ENCODE results near the genes PRRG2, IRF3 and FUZ.

- RRBS: no CpG with 5 or more reads among the region's 24 CpGs
Observed at GRCh38 chr19:49497834-49498794, 1.9 kb downstream of the RPS11 start.

DNA sequence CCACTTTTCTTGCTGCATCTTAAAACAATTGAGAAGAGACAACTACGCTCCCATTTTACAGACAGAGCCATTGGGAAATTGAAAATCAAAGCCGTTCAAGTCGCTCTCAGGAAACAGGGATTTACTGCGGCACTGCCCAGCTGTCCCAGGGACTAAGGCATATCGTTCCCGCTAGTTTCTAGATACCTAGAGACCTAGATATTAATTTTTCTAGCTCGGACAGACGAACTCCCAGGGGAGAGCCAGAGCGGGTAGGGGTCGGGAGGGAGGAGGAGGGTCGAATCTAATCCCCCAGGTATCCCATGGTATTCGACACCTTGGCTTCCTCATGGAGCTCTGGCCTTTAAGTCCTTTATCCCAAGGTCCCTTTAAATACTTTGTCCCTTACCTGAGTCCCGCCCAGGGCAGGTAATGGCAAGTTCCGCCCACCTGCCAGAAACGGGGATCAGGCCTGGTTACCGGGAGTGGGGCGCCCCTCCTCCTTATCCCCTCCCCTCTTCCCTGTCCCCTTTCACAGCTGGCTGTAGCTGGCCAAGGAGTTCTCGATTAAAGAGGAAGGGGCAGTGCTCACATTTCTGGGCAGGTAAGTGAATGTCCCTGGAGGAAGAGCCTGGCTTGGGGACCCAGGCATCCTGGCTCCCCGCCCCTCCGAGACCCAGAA is at the start of gene PRRG2:
Gene PRRG2, plus strand, starts transcription at position 418 of the 661 bp plus-strand sequence.
- RRBS: no CpG with 5 or more reads among the region's 20 CpGs

DNA sequence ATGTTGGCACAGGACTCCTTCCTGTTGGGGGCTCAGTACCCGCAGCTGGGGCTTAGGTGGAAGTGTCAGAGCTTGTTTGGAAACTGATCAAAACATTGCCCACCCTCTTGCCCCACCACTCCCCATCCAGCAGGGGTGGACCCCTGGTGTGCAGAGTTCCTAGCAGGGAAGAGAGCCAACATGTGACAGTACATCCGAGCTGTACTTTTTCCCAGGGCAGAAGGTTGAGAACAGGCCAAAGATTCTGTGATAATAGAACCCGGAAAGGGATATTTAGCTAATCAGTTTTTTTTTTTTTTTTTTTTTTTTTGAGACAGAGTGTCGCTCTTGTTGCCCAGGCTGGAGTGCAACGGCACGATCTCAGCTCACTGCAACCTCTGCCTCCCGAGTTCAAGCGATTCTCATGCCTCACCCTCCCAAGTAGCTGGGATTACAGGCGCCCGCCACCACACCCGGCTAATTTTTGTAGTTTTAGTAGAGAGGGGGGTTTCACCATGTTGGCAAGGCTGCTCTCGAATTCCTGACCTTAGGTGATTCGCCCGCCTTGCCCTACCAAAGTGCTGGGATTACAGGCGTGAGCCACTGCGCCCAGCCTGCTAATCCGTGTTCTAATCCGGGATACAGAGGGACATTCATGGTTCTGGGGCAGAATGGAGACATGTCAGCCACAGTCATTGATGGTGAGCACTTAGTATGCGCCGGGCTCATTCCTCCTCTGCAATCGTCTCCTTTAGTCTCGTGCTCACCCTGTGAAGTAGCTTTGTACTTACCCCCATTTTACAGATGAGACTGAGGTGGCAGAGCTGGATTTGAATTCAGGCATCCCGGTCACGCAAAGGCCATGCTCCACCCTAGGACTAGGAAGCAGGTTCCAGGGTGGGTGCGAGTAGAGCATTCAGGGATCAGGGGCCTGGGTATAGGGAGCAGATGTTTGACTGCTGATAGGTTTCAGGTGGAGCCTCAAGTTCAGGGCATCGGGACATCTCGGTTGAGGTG is 8.4 kb downstream of the RRAS start:
- RRBS: 94% methylated on average over 3 of the region's 27 CpGs

GRCh38 chr19:49646095-49646841 is 4.3 kb downstream of the SCAF1 start:
- RRBS: no CpG with 5 or more reads among the region's 25 CpGs

DNA sequence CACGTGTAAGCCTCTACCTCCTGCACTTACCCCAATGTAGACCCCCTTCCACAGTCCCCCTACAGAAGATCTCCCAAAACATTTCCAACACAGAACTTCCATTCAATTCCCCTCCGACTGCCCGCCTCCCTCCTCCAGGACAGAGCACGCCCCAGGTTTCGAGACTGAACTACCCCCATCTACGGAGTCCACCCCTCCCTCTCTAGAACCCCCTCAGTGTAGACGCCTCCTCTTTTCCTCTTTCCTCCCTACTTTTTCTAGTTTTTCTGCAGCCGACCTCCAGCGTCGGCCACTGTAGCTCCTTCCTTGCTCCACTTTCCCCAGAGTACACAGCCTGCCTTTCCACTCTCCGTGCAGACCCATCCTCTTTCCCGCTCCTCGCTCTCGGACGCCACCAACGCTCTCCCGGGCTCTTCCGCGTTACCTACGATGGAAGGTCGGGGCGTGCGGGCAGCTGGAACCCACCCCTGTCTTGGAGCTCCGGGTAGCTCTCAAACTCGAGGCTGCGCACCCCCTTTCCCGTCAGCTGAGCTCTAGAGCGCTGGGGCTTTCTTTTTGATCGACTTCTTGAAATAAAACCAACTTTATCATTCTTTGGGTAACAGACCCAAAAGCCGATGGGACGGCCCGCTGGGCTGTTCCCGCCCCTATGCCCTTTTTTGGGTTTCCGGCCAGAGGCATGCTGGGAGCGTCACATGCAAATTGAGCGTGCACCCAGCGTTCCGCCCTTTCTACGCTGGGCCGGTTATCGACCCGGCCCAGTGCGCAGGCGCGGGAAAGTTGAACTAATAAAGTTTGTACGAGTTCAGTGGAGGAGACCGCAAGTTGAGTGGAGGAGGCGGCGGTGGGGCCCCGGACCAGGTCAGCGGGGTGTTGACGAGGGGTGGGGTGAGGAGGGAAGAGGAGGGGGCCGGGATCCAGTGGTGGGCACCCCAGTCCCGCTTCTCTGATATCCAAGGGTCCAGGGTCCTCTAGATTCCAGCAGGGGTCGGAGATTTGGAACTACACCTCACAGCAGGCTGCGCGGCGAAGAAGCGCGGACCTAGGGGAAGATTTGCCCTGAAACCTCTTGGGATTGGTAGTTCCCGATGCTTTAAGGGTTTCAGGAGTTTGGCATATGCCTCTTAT is at the start of gene IRF3:
Gene IRF3, minus strand, starts transcription at position 651 of the 1,128 bp plus-strand sequence.
- RRBS: 2% methylated on average over 23 of the region's 61 CpGs

DNA sequence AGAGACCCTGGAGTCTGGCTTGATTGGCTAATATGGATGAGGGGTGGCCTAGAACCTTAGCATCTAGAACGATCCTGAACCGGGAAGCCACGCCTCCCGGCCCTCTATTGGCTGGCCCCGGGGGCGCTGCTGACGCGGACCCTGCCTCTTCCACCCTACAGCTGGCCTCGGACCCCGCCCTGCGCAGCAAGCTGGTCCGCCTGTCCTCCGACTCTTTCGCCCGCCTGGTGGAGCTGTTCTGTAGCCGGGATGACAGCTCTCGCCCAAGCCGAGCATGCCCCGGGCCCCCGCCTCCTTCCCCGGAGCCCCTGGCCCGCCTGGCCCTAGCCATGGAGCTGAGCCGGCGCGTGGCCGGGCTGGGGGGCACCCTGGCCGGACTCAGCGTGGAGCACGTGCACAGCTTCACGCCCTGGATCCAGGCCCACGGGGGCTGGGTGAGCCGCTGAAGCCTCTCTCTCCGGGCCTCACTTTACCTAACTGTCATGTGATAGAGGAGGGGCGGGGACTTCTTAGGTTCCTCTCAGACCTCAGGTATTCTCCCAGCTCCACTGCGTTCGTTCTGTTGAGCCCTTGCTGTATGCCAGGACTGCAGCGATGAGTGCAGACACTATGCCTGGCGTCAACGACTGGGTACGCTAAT is 4.4 kb downstream of the BCL2L12 start:
- RRBS: 92% methylated on average over 8 of the region's 40 CpGs

DNA sequence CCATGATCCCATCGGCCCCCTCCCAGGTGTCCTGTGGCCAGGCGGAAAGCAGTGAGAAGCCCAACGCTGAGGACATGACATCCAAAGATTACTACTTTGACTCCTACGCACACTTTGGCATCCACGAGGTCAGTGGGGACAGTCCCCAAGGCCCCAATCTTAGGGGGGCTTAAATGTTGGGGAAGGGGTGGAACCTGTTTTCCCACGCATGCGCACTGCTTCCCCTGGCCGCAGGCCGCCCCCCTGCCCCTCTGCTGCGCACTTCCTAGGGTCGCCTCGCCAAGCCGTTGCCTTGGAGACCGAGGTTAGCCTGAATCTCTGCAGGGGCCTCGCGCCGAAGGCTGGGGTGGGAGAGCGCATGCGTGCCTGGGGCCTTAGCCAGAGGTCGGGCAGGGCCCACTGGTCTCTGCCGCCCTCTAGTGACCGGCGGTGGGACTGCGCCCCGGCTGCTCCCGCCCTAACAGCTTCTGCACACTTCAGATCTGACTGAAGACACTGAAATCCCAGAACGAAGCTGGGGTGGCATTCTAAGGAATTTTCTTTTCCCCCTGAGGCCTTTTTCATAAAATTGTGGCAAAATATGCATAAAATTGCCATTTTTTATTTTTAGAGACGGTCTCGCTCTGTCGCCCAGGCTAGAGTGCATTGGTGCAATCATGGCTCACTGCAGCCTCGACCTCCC is 3.5 kb downstream of the PRMT1 start:
- RRBS: no CpG with 5 or more reads among the region's 31 CpGs

- RRBS: 90% methylated on average over 1 of the region's 11 CpGs
Observed at GRCh38 chr19:49728578-49729131, 34.5 kb downstream of the TSKS start.

GRCh38 chr19:49763430-49763673 is 246 bp upstream of the TSKS start:
- RRBS: no CpG with 5 or more reads among the region's 4 CpGs

DNA sequence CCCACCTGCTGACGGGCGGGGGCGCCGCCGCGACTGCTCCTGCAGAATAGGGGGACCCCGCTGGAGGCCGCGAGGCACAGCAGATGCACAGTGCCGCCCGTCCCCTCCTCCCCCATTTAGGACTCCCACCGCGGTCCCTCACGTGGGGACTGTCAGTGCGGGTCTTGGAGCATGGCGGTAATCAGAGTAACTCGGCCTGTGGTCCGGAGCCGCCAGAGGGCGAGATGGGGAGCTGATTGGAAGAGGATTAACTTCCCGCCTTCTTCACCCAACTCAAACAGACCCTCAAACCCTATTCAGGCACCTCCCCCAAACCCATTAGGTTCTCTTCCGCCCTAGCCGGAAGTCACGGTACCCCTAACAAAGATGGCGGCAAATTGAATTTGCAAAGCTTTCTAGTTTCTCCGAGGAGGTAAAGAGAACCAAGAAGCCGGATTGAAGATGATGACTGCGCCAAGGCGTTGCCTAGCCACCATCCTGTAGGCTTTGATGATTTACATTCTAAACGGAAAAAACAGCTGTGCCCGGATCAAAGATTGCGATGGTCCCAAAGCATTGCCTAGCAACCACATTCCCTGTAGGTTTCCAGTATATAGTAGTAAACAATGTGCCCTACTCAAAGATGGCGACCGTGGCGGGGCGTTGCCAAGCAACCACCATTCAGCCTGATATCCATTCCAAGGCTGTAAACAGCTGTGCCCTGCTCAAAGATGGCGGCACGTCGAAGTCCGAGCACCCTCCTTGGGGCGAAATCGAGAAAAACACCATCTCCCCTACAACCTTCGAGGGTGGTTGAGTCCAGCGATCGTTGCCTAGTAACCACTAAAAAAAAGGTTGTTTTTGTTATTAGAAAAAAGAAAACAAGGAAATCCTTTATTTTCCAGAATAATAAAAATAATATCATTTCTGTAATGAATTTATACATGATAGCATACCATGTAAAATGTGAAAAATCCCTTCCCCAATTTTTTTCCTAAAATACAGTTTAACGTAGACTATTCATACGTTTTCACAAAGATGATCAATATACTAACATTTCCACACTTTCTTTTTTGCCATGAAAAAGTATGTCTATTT is at the start of gene FUZ:
Gene FUZ, minus strand, starts transcription at position 302 of the 1,077 bp plus-strand sequence.
- RRBS: under 1% methylated on average over 9 of the region's 47 CpGs

DNA sequence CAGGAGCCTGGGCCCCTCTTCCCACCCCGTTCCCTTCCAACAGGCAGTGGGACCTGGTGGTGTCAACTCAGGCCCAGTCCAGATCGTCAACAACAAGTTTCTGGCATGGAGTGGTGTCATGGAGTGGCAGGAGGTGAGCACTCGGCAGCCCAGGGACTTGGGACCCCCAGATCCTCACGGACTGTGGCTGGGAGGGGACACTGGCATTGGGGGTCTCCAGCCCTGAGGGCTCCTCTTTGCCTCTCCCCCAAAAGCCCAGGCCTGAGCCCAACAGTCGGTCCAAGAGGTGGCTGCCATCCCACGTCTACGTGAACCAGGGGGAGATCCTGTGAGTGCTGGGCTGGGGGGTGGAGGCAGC is 9.7 kb downstream of the PNKP start:
- RRBS: no CpG with 5 or more reads among the region's 7 CpGs

- RRBS: no CpG with 5 or more reads among the region's 29 CpGs
Observed at GRCh38 chr19:49916696-49917834, 11.9 kb upstream of the ATF5 start.

- RRBS: no CpG with 5 or more reads among the region's 10 CpGs
Observed at GRCh38 chr19:49927483-49928142, 1.4 kb upstream of the ATF5 start.

DNA sequence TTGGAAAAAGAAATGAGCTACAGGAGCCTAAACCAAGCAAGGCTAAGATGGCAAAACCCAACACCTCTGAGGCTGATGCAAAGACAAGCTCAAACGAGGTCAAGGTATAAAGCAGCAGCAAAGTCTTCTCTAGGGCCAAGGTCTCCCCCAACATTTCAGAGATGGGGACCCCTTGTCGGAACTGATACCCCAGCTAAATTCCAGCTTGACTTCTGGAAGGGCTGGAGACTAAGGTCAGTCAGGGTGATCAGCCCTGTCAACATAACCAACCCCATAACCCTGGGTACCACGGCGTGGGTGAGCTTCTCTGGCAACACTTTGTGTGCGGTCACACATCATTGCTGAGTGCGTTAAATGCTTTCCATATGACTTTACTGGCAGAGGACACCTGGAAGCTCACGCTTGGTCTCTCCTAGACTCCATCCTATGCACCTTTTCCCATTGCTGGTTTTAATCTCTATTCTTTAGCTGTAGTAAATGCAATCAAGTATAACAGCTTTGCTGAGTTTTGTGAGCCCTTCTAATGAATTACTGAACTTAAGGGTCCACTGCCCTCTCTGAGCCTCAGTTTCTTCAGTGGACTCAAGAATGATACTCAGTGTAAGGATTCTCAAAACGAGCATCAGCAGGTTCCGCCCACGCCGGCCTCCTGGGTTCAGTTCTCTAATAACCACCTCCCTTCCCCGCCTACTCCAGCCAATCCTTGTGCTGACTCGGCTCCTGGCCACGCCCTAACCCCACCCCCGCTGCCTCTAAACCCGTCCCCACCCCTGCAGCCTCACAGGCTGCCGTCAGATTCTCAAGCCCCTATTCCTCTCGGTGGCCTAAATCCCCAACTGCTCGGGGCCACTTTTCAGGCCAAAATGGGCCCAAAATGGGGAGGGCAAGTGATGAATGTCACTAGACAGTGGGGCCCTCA is 24.3 kb downstream of the ZNF473 start:
- RRBS: no CpG with 5 or more reads among the region's 19 CpGs

DNA sequence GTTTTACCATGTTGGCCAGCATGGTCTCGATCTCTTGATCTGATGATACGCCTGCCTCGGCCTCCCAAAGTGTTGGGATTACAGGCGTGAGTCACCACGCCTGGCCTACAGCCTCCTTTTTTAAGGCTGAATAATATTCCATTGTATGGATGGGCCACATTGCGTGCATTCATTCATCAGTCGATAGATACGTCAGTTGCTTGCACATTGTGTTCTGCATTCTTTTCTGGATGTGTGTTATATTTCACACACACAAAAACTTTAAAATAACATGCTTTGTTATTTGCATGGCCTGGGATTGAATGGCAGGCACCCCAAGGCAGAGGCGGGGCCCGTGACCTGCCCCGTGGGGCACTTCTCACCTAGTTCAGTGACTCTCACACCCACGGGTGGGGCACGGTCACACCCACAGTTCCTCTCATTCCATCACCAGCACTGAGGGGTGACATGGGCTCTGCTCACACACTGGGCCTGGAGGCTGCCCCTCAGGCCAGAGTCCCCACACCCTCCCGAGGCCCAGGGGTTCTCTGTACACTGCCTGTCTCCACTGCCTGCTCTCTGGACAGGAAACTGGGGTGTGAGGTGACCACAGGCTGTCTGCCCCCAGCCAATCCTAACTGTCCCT is 5.7 kb upstream of the IZUMO2 start:
- RRBS: no CpG with 5 or more reads among the region's 14 CpGs

GRCh38 chr19:50214524-50215621 is 11.5 kb downstream of the MYH14 start:
- RRBS: 24% methylated on average over 3 of the region's 27 CpGs

- RRBS: 4% methylated on average over 5 of the region's 25 CpGs
Observed at GRCh38 chr19:50313946-50314829, 15.0 kb downstream of the KCNC3 start.

GRCh38 chr19:50314830-50315248 is 14.3 kb downstream of the KCNC3 start:
- RRBS: 5% methylated on average over 6 of the region's 18 CpGs

GRCh38 chr19:50368537-50369667 is 3.5 kb upstream of the NAPSA start:
- RRBS: no CpG with 5 or more reads among the region's 40 CpGs

DNA sequence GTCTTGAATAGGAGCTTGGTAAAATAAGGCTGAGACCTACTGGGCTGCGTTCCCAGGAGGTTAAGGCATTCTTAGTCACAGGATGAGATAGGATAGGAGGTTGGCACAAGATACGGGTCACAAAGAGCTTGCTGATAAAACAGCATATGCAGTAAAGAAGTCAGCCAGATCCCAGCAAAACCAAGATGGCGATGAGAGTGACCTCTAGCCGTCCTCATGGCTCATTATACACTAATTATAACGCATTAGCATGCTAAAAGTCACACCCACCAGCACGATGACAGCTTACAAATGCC is 1.7 kb upstream of the NR1H2 start:
- RRBS: no CpG with 5 or more reads among the region's 6 CpGs

Measured in HGPS cell (cell line).